Esophagus muscularis mucosa (tissue), 4 donors: ENCODE measurements around a stretch of chr6.

DNA sequence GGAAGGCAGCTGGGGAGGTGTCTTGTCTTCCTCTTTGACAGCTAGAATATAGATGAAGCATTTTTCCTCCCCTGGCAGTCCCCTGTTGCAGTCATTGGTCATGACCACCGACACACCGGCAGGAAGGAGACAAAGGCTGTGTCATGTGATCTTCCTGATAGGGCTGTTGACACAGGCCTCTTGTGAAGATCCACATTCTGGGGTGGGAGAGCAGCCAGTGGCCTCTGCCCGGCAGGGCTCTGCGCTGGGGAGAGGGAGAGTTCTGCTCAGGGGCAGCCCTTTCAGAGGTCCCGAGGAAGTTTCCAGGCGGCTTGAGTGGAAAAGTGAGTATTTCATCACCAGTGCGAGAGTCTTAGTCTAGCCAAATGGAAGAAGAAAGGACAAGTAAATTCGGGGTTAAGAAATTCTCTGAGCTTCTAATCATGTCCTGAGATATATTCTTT is 39.6 kb upstream of the PRDM1 start:
- PRO-cap, result no peak
- RAMPAGE, long total RNA, 4 experiments, result no peak in any of the 4 experiments

GRCh38 chr6:106087158-106087967 is 1.2 kb downstream of the PRDM1 start:
- PRO-cap, result bidirectional peak, plus-strand start at chr6:106087754, minus-strand start at chr6:106087596
- RAMPAGE, long total RNA, 4 experiments, result no peak in any of the 4 experiments

GRCh38 chr6:106097049-106098375 is 11.4 kb downstream of the PRDM1 start:
- PRO-cap, result bidirectional peak, plus-strand start at chr6:106097795, minus-strand start at chr6:106097697; bidirectional peak, plus-strand start at chr6:106098089, minus-strand start at chr6:106097978
- RAMPAGE, long total RNA, 4 experiments, result no peak in any of the 4 experiments

- PRO-cap, result no peak
- RAMPAGE, long total RNA, 4 experiments, result no peak in any of the 4 experiments
Measured at GRCh38 chr6:106167803-106168502, 81.8 kb downstream of the PRDM1 start.

DNA sequence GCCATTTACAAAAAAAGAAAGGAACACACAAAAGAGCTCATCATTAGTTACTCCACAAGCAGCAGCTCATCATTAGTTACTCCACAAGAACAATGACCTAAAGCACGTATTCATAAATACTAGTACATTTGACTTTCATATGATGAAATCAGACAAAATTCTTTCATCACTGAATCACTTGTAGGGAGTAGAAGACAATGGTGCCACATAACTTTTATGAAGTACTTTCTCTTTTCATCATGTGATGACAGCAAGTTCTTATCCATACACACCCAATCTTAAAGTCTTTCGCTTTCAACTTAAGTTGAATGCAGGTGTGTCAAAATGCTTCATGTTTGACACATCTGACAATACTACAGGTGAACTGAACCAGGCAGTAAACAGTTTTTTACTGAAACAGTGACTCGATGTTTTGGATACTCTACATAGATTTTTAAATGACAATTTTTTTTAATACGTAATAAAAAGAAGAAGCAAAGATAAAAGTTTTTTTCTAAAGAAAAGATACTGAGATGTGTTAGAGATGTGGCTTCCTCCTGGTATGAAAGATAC is 109.0 kb downstream of the PRDM1 start:
- PRO-cap, result no peak
- RAMPAGE, long total RNA, 4 experiments, result no peak in any of the 4 experiments

DNA sequence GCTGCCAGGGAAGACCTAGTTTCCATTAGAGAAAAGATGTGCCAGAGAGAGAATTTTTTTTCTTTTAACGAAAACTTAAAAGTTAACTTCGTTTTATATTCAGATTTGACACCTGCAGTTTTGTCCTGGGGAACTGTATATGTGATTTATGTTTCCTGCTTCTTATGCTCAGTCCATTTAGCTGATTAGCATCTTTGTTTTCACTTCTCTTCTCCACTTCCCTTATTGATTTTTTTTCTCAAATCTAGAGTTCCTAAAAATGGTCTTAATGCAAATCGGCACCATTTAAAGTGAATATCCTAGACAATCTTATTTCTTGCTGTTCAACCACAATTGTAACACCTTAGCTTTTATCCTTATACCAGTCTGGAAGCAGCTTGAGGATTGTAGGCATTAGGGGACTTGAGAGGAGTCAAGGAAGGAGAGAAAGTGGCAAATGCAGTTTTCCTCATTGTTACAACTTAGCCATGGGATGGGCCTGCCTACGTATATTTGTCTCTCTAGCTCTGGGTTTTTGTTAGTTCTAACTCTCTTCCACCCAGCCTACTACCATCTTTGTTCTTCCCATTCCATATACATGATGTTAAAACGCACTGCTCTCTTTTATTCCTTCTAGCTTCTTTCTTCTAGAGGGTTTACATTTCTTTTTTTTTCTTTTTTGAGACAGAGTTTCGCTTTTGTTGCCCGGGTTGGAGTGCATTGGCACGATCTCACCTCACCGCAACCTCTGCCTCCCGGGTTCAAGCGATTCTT is 8.5 kb downstream of the QRSL1 start:
- PRO-cap, result no peak
- RAMPAGE, long total RNA, 4 experiments, result no peak in any of the 4 experiments

GRCh38 chr6:106693381-106693841 is 64.0 kb downstream of the QRSL1 start:
- PRO-cap, result no peak
- RAMPAGE, long total RNA, 4 experiments, result no peak in any of the 4 experiments

DNA sequence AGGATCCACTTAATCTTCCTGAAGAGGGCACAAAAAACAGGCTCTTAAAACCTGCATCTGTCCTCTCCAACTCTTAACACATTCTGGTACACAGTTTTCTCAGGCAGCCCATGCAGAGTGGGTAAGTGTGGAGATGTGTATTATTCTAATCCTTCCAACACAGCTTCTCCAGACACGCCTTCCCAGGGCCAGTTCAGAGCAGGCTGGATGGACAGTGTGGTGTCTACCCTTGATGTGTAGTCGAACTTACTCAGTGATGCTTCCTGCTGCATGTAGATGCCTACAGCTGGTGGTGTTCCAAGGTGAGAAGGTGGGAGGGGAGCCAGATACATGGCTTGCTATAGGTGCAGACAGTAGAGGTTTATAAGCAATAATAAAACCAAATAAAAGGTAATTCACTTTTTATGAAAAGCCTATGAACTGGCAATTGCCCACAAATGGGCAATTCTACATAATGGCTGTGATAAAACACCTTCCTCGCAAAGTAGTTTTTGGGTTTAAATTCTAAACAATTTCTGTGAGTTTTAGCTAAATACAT is 104.0 kb downstream of the QRSL1 start:
- PRO-cap, result no peak
- RAMPAGE, long total RNA, 4 experiments, result no peak in any of the 4 experiments

DNA sequence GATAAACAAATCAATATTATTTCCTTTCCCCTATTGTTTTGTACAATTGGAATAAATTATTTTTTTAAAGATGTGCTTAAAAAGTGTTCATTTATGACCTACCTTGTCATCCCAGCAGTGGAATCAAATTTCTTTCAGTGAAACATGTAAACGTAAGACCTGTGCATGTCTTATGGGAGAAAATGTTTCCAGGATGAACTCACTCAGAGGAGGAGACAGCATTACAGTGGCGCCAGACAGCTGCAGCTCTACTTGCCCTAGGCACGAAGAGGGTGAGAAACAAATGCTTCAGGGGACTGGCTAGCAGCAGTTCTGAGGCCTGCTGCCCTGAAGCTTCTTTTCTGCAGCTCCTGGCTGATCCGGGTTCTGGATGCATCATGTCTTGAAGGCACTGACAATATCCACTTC is 120.2 kb downstream of the QRSL1 start:
- PRO-cap, result no peak
- RAMPAGE, long total RNA, 4 experiments, result no peak in any of the 4 experiments

- PRO-cap, result no peak
- RAMPAGE, long total RNA, 4 experiments, result no peak in any of the 4 experiments
Measured at GRCh38 chr6:106783328-106784580, 154.4 kb downstream of the QRSL1 start.

DNA sequence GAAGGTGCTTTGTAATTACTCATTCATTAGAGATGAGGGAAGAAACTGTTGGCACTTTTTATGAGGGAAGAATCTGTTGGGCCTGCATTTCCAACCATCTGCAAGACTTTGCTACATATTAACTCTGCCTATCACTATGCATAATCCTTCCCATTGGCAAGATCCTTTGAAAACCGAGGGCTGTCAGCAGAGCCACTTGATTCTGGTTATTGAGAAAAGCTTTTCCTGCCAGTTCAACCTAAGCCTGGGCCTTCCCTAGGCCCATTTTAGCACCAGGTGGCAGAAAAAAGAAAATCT is 103.5 kb downstream of the CD24 start:
- PRO-cap, result no peak
- RAMPAGE, long total RNA, 4 experiments, result no peak in any of the 4 experiments

- PRO-cap, result no peak
- RAMPAGE, long total RNA, 4 experiments, result no peak in any of the 4 experiments
Measured at GRCh38 chr6:106908155-106908952, 66.2 kb downstream of the CD24 start.

DNA sequence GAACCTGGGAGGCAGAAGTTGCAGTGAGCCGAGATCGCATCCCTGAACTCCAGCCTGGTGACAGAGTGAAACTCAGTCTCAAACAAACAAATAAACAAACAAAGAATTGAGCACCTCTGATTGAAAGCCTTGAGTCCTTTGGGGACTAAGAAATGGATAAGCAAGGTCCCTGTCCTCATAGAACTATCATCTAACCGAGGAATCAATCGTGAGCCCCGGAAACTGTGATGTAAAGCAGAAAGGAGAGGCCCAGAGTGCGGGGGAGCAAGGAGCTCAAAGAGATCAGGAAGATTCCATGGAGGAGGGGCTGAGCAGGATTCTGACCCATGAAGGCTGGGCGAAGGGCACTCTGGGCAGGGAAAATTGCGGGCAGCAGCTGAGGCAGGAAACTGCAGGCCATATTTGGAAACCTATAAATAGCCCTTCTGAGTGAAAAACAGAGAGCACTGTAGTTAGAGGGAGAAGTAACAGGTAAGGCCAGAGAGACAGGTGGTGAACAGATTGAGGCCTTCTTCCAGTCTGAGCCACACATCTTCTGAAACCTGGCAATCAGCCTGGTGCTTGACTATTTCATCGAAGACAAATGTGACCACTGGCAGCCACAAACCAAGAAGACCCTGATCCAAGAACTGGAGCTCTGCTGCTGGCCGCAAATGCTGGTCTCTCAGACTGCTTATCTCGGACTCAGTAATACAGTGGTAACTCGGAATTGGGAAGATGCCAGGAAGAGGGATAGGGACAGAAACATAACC is 14.0 kb upstream of the BEND3 start:
- PRO-cap, result no peak
- RAMPAGE, long total RNA, 4 experiments, result no peak in any of the 4 experiments

- PRO-cap, result bidirectional peak, plus-strand start at chr6:107491212, minus-strand start at chr6:107491297; bidirectional peak, plus-strand start at chr6:107491477, minus-strand start at chr6:107491330
- RAMPAGE, long total RNA, 4 experiments, result no peak in any of the 4 experiments
Measured at GRCh38 chr6:107490900-107491609, 1.1 kb downstream of the SOBP start.

DNA sequence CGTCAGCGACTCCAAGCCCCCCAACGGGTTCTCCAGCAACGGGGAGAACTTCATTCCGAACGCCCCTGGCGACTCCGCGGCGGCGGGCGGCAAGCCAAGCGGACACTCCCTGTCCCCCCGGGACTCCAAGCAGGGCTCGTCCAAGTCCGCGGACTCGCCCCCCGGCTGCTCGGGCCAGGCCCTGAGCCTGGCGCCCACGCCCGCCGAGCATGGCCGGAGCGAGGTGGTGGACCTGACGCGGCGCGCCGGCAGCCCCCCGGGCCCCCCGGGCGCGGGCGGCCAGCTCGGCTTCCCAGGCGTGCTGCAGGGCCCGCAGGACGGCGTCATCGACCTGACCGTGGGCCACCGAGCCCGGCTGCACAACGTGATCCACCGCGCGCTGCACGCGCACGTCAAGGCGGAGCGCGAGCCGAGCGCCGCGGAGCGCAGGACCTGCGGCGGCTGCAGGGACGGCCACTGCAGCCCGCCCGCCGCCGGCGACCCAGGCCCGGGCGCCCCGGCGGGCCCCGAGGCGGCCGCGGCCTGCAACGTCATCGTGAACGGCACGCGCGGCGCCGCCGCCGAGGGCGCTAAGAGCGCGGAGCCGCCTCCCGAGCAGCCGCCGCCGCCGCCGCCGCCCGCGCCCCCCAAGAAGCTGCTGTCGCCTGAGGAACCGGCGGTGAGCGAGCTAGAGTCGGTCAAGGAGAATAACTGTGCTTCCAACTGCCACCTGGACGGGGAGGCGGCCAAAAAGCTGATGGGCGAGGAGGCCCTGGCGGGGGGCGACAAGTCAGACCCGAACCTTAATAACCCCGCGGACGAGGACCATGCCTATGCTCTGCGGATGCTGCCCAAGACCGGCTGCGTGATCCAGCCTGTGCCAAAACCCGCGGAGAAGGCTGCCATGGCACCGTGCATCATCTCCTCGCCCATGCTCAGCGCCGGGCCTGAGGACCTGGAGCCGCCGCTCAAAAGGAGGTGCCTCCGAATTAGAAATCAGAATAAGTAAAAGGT is 144.9 kb downstream of the SOBP start:
- PRO-cap, result no peak
- RAMPAGE, long total RNA, 4 experiments, result no peak in any of the 4 experiments

GRCh38 chr6:107666335-107667085 is 157.6 kb downstream of the SCML4 start:
- PRO-cap, result no peak
- RAMPAGE, long total RNA, 4 experiments, result no peak in any of the 4 experiments

GRCh38 chr6:107674848-107675750 is 149.0 kb downstream of the SCML4 start:
- PRO-cap, result no peak
- RAMPAGE, long total RNA, 4 experiments, result no peak in any of the 4 experiments

GRCh38 chr6:107815891-107816230 is 8.3 kb downstream of the SCML4 start:
- PRO-cap, result no peak
- RAMPAGE, long total RNA, 4 experiments, result no peak in any of the 4 experiments

DNA sequence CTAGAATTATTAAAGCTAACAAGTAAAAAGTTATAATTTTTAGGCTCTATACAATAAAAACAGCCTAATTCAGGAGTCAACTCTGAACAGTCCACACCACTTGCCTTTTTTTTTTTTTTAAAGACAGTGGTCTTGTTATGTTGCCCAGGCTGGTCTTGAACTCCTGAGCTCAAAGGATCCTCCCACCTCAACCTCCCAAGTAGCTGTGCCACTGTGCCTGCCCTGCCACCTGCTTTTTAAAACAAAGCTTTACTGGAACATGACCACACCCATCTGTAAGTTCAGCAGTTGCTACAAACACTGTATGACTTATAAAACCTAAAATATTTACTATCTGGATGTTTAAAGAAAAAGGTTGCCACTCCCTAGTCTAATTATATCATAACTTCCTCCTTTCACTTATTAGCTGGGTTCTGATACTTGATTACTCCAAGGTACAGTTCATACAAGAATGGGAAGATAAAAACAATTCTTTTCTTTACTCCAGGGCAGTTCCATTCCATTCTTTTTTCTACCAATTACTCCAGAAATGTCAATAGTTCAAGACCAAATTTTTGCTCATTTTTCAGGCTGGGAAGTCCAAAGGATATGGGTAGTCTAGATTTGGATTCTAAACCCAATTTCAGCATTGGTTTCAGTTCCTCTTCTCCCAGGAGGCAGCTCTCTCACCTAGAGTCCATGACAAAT is 63.2 kb downstream of the SEC63 start:
- PRO-cap, result no peak
- RAMPAGE, long total RNA, 4 experiments, result no peak in any of the 4 experiments

DNA sequence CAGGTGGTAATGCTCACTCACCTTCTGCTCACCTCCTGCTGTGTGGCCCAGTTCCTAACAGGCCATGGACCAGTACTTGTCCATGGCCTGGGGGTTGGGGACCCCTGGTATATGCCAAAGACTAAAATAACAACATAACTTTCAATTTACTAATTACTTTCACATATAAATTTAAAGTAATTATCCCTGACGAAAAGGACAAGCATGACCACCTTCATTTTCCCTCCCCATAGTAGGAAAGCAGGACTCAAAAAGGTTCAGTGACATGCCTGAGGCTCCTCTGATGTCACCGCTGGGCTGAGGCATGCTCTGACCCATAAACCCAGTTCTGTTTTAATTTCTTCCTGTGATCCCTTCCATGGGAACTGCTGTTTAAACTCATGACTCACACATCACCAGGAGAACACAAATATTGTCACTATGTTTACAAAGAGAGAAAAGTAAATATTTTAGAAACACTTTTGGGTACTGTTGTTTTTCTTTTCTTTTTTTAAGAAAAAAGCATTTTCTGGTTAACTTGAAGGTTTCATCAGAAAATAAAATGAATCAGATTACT is 38.0 kb upstream of the NR2E1 start:
- PRO-cap, result no peak
- RAMPAGE, long total RNA, 4 experiments, result no peak in any of the 4 experiments